GM06990 (cell line): Measurements from ENCODE around the genes PBOV1, HEBP2, CCDC28A and ABRACL.

DNA sequence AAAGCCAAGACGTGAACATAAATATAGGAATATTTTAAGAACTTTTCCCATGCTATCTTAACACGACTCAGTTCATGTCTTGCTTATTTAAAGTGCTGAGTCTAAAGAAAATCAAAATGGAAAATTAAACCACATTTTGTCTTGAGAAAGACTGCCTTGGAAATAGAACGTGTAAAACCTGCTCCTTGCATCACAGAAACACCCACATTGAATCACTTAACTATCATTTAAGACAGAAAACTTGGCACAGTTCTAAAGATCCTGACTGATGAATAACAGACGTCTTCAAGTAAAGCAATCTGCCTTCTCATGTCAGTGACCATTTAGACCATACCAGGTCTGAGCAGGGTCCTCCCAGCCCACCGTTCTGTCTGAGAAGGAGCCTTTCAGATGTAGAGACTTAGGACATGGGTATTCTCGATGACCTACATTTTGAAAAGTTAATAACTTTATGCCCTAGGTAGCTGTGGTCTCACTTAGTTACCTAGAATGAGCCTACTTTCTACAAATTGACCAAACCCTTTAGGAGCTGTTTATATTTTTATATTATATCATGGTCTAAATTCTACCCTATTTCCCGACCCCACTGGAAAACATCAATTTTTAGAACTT is 7.3 kb downstream of the PERP start:
- RRBS, result no CpG with 5 or more reads among the region's 7 CpGs

DNA sequence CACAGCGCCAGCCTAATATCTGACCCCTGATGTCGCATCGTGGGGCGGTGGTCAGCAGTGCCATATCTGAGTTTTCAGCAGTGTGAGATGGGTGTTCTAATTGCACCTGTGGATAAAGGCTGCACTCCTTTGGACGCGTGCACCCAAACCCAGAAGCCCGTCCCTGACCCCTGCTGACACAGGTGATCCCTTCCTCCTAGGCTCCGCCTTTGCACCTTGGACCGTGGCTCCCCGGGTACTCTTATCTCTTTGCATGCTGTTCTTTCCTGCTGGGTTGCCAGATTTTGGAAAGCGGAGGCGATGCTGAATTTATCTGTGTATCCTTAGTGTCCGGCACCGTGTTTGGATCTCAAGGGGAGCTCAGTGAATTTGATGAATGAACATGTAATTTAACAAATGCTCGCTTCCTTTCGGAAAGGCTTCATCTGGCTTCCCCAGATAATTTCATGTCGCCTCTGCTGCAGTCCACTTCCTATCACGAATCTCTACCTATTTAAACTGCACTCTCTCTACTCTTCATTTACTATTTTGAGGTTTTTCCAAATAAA is 579 bp upstream of the PERP start:
- RRBS, result 23% methylated on average over 3 of the region's 18 CpGs

GRCh38 chr6:138218201-138218834 is at the start of gene PBOV1:
PBOV1 (minus strand) TSS chr6:138218491.
- RRBS, result no CpG with 5 or more reads among the region's 3 CpGs

DNA sequence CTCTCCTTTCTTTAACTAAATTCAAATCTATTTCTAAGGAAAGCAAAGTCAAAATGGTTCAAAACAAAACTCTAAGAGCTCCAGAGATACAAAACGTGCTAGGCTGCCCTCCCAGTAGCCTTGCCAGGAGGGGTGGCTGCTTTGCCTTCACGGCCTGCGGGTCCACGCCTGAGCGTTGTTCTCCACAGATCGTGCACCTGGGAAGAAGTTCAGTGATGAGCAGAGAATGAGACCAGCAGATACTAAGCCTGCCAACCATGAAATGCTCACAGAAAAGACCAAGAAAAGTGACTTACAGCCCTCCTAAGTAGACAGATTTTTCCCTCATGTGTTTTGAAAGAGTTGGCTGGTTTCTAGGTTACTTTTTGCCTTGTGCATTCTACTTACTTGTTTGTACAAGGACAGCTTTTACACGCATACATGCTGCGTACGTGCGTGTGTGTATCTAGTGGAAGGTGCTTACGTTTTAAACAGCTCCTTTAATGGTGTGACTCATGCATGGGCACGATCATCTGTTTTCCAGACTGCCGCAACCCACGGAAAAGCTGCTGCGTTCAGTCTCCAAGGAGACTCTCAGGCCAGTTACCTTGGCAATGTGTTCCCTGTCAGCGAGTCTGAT is 32.4 kb upstream of the PBOV1 start:
- RRBS, result no CpG with 5 or more reads among the region's 16 CpGs

DNA sequence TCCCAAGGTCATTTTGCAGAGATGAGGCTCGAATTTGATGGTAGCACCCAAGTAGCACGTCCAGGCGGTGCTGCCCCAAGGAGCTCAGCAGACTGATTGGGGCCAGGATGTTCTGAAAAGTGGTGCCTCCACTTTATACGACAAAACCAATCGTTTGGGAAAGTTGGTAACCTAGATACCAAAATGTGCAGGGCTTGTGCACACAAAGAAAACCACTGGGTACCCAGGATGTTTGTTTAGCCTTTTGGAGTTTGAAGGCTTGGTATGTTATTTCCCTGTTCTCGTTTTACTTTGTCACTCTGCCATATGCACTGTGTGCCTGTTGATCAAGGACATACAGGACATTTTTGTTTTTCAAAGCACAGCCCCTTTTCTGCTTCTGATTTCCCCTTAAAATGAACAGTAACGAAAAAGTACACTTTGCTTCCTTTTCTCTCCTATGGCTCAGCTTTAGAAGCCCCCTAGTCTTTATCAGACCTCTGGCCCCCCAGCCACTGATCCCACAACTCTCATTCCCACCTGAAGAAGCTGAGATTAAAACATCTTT is 40.8 kb upstream of the PBOV1 start:
- RRBS, result no CpG with 5 or more reads among the region's 7 CpGs

- RRBS, result no CpG with 5 or more reads among the region's 2 CpGs
These were observed 49.6 kb upstream of the PBOV1 start for GRCh38 chr6:138267885-138268390.

- RRBS, result 4% methylated on average over 41 of the region's 87 CpGs
These were observed at the start of gene HEBP2 for GRCh38 chr6:138403854-138404616. HEBP2 (plus strand) TSS chr6:138404223.

DNA sequence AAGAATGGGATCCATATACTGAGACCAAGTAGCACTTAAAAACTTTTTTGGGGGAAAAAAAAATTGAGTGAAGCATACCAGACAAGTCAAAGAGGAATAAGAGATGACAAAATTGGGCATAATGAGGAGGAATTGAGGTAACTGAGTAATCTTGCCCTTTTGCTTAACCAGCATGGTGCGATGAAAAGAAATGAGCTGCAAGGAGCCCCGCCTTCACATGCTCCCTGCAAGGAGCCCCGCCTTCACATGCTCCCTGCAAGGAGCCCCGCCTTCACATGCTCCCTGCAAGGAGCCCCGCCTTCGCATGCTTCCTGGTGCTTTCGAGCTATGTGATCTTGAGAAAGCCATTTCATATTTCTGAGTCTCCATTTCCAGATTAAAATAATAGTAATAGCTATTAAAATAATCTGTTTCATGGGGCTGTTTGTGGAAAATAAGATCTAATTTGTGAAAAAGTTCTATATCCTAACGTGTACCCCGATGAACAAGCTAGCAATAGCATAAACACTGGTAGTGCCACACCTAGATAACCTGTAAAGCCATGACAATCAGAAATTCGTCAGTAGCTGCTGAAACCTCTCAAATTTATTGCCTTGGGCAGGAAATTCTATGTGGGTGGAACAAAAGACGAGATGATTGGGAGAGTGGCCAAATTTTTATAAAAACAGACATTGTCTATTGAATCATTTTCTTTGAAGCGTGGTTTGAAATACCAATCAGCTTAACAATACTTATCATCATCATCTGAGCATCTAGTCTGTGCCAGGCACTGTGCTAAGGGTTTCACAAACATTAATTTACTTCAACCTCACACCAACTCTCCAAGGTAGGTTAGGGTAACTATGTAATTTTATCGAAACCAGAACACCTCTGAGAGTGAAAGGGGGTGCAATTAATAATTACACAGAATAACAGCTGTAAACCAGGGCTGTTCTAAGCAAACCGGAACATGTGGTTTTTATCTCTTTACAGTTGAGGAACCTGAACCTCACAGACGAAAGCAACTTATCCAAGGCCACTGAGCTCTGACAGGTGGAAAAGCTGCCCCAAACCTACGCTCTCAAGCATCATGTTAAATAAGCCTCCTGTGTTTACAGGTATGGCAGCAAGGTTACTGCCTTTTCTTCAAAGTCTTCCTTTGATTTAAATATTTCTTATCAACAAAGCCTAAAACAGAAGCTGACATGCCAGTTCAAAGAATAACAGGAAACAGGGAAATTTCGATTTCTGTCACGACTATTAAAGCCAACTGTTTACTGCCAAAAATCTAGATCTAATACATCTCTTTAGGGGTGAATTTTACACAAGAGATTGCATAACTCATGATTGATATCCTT is 43.6 kb downstream of the NHSL1 start:
- RRBS, result no CpG with 5 or more reads among the region's 18 CpGs

DNA sequence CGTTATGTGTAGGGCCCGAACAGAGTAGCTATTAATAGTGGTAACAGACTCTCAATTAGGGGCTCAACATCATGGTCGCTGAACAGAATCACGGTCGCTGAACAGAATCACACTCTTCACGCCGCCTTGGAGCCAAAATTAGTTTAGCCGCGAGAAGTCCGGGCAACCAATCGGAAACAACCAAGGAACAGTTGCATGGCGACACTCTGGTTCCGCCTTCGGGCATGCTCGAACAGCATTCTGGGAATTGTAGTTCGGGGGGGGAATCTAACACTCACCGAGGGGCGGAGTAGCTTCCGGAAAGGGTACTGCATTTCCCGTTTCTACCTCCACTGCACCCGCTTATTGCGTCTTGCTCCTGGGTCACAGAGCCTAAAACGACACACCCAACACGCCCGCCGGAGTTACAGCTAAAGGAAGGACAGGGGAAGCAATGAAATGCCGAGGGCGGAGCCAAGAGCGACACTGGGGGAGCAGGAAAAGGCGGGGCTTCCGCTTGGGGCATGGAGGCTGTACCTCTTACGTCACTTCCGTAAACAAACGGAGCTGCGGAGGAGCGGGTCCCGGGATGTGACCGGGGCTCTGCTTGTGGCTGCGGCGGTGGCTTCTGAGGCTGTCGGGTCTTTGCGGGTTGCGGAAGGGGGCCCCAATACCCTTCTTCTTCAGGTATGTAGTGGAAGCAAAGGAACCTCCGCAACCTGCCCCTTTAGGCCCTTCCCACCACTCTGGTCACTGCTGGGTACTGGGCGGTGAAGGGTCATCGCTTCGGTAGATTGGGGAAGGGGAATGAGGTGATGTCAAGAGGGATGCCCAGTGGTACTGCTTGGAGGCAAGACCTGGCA is at the start of gene CCDC28A:
Gene CCDC28A, plus strand, starts transcription at position 533 of the 842 bp plus-strand sequence.
- RRBS, result 5% methylated on average over 6 of the region's 47 CpGs

- RRBS, result no CpG with 5 or more reads among the region's 4 CpGs
These were observed 48.1 kb downstream of the ECT2L start for GRCh38 chr6:138843988-138844389.

DNA sequence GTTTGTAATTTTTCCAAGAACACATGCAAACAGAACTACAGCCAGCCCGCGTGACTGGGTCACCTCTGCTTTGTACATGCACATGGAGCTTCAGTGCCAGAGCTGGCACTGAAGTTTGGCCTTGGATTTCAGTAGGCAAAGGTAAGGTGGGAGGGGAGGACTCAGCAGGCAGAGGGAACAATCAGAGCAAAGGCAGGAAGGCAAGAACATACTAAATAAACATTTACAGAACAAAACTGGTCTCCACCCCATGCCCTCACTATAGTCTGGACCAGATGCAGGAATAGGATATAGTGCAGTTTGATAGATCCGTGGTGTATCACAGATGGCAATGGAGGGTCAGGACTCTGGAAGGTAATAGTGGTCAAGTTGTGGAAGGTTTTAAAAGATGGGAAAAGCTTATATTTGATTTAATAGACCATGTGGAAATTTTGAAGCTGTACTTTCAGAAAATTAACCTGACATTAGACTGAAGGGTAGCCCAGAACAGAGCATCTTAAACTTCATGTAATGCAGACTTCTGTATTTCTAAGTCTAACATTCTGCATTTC is 13.5 kb upstream of the ABRACL start:
- RRBS, result no CpG with 5 or more reads among the region's 3 CpGs

DNA sequence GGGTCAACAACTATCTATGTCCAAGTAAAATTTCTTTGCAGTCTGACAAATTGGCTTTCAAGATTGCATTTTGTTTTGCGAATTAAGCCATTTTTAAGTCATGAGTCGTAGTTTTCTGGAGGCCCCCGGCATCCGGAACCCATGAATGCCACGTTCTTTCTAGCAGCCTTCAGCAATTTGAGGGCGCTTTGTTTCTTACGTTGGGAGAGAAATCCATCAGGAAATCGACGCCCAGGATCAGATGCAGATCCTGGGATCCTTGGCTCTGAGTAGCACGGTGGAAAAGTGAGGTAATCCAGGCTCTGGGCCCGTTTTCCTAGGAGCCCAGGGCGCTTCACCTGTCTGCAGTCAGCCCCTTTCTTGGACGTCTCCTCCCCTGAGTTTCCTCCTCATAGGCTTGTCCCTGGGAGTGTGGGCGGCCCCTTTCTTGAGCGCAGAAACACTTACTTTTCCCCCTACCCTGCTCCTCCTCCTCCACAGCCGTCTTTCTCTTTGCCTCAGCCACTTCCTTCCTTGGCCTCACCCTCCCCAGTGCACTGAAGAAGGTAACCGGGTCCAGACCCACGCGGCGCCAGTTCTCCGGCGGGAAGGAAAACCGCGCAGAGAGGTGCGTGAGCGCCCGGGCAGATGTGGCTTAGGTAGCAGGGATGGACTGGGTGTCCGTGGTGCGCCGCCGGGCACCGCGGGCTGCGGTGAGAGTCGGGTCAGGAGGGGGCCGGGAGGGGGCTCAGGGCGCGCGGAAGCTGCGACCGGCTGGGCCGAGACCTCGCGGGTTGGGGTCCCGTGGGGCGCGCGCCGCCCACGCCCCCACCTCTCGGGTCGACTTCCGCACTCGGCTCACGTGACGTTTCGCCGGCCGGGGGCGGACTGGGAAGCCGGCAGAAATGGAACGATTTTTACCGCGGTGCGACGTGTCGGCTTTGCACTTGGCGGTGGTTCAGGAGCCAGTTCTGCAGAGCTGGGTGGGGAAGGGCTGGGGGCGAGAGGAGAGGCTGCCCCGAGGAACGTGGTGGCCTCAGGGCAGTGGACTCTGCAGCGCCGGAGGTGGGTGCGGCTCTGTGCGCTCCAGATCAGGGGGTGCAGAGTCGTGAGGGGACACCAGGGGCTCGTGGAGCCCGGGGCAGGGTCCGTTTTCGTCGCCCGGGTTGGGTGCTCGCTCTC is at the start of gene ABRACL:
Gene ABRACL, plus strand, starts transcription at position 477 of the 1,161 bp plus-strand sequence.
- RRBS, result 4% methylated on average over 29 of the region's 83 CpGs

DNA sequence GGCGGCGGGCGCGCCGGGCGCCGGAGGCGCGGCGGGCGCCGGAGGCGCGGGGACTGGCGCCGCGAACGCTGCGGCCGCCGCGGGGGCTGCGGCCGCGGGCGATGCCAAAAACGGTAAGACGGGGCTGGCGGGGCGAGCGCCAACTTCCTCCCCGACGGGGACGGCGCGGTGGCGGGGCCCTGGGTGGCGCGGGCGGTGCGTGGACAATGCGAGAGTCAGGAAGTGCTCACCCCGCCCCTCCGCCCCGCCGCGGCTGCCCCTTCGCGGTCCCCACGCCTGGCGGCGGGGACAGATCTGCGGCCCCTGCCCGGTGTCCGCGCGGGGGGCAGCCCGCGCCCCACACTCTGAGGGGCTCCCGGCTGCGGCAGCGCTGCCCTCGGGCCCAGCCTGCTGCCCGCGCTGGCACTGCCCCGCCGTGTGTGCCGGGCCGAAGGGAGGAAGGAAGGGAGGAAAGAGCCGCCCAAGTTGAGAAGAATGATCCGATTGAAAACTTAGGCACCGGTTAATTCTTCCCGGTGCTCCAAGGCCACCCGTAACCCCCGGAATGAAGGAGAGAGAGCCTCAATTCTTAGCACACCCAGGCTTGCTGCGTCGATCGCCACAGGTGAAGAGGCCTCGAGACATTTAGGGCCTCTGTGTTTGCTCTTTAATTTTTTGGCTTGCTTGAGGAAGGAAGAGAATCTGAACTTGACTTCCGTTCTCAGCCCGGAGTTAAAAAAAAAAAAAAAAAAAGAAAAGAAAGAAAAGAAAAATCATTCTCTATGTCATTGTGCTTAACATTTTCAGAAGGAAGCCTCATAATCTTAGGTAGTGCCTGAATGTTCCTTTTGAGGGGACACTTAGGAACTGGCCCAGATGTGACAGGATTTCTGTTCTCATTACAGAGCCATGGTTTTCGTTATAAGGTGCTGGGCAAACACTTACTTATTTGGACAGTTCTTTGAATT is 948 bp downstream of the HECA start:
- RRBS, result 4% methylated on average over 19 of the region's 82 CpGs

DNA sequence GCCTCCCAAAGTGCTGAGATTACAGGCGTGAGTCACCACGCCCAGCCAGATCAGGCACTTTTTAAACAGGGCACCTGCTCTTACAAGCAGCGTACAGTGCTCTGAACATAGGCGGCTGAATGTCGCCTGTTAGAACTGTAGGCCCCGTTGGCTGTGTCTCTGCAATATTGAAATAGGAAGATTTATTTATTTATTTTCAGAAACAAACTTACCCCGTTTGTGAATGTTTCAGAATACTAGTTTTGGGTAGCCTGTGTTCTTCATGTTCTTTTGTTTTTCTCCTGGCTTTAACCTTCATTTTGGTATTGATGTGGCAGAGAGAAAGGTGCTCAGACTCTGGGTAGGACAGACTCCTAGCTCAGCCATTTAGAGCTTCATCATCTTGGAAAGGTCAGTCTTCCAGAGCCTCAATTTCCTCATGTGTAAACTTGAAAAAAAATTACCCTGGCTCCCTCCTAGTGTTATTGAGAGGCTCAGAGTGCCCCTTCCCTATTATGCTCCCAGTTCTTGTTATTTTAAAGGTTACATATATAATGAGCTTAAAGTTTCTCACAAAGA is 2.1 kb downstream of the HECA start:
- RRBS, result no CpG with 5 or more reads among the region's 7 CpGs

DNA sequence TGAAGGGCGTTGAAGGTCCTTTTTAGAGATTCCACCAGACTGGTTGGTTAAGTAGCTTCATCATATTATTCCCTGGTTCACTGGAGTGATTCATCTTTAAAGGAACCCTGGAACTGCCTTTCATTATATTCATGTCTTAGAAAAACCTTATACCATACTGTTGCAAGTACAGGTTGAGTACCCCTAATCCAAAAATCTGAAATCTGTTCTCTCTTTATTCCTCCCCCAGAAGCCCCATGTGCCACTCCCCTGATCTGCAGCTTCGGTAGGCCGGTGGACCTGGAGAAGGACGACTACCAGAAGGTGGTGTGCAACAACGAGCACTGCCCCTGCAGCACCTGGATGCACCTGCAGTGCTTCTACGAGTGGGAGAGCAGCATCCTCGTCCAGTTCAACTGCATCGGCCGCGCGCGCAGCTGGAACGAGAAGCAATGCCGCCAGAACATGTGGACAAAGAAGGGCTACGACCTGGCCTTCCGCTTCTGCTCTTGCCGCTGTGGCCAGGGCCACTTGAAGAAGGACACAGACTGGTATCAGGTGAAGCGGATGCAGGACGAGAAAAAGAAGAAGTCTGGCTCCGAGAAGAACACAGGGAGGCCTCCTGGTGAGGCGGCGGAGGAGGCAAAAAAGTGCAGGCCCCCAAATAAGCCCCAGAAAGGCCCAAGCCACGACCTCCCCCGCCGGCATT is 31.3 kb downstream of the HECA start:
- RRBS, result no CpG with 5 or more reads among the region's 25 CpGs

- RRBS, result no CpG with 5 or more reads among the region's 3 CpGs
These were observed 43.3 kb downstream of the HECA start for GRCh38 chr6:139178124-139178575.

DNA sequence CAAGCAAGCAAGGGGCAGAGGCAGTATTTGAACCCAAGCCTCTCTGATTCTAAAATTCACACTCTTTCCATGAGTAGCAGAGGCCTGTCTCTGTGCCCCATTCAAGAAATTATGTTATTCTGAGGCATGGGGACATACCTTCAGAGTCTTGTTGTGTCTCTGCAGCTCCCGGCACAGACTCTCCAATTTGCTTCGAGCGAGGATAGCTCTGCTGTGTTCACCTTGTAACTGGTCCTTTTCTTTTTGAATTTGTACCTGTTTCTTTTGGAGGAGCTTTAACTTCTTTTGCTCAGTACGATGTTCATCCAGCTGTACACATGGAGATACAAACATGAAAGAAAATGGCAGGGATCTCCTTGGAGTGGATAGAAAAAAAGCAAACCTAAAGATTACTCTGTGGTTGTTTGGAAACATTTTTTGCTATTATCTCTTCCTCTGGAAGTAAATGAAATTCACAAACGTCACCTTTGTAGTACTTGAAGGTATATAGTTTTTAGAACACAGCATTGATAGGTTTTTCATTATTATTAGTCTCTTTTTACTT is 21.4 kb downstream of the TXLNB start:
- RRBS, result no CpG with 5 or more reads among the region's 5 CpGs

DNA sequence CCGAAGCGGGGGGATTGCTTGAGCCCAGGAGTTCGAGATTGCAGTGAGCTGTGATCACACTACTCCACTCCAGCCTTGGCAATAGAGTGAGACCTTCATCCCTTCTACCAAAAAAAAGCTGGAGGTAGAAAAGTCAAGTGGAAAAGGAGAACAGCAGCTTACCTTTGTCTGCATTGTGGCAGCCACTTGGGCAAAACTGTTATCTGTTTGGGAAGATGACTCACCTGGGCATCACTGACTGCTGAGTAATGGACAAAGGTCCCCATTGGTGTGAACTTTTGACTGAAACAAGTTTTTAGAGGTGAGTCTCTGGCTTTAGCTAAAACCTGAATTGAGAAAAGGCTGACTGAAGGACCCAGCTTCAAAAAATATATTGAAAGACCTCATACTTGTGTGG is 4.3 kb upstream of the CITED2 start:
- RRBS, result no CpG with 5 or more reads among the region's 3 CpGs

DNA sequence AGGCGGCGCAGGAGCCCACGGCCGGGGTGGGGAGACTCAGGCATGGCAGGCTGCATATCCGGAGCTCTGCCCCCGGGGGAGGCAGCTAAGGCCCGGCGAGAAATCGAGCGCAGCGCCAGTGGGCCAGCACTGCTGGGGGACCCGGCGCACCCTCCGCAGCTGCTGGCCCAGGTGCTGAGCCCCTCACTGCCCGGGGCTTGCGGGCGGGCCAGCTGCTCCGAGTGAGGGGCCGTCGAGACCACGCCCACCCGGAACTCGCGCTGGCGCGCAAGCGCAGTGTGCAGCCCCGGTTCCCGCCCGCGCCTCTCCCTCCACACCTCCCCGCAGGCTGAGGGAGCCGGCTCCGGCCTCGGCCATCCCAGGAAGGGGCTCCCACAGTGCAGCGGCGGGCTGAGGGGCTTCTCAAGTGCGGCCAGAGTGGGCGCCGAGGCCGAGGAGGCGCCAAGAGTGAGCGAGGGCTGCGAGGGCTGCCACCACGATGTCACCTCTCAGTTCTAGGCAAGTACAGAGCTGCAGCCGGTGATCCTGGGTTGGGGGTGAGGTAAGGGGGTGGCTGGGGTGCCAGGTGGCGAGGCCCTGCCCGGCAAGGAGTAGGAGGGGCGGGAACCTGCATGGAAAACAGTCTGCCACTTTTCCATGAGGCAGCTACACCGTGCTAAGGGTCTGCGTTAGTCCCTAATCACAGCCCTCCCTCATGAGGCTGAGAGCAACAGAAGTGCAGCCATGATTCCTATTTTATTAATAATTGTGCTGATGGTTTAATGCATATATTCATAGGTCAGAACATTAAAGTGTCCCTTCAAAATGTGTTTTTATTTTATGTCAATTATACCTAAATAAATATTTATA is 774.0 kb upstream of the CITED2 start:
- RRBS, result 61% methylated on average over 11 of the region's 51 CpGs

GRCh38 chr6:140346419-140347032 is 972.1 kb upstream of the CITED2 start:
- RRBS, result no CpG with 5 or more reads among the region's 5 CpGs